Sternocleidomastoid (tissue), 1 donor: Measurements from ENCODE around the genes MSL3 and TMSB4X.

GRCh38 chrX:10015414-10016109 lies 48.4 kb downstream of the CLDN34 start:
- PRO-cap, result bidirectional peak, plus-strand start at chrX:10015518, minus-strand start at chrX:10015506

DNA sequence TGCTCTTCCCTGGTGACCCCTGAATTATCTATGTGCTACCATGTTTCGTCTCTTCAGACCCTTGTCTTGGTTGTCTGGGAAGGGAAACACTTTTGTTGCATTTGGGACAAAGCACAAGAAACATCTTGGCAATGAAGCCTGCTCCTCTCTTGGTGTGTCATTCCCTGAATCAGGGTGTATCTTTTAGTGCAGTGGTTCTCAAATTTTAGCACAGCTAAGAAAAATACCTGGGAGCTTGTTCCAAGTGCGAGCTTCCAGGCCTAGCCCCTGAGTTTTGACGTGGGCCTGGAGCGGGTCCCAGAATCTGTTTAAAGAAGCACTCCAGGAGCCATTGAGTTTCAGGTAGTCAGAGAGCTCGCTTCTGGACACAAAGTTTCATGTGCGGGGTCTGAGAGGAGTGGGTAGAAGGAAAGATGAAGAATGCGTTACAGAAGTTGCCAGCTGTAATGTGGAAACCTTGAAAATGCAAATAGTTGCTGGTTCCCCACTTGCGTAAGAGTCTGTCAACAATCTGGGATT lies 77.7 kb upstream of the CLCN4 start:
- PRO-cap, result no peak

GRCh38 chrX:10090428-10091040 lies 66.2 kb upstream of the CLCN4 start:
- PRO-cap, result no peak

DNA sequence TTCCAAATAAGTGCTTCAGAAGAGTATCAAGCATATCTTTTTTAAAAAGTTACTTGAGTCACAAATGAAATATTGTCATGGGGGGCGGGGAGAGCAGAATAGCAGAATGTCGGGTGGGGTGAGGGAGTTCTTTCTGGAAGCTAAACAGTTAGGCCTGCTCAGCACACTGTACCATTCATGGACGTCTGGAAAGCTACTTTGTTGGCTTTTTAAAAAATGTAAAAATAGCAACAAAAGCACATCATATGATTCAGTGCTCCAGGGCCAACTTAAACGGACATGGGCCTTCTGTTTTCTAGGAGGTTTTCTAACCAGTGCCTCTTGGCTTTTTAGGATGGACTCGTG lies 57.4 kb upstream of the CLCN4 start:
- PRO-cap, result no peak

GRCh38 chrX:10100836-10101562 lies 55.8 kb upstream of the CLCN4 start:
- PRO-cap, result no peak

- PRO-cap, result no peak
These were observed 53.4 kb downstream of the MID1 start for GRCh38 chrX:10566726-10567635.

- PRO-cap, result no peak
These were observed 1.3 kb downstream of the MID1 start for GRCh38 chrX:10619141-10619496.

GRCh38 chrX:10770287-10770591 lies 149.9 kb upstream of the MID1 start:
- PRO-cap, result no peak

- PRO-cap, result bidirectional peak, plus-strand start at chrX:11758237, minus-strand start at chrX:11758051; bidirectional peak, plus-strand start at chrX:11758557, minus-strand start at chrX:11758490
These were observed at the start of gene MSL3 for GRCh38 chrX:11757960-11759044. Gene MSL3 (plus strand): TSS chrX:11758237.

GRCh38 chrX:11941167-11941484 lies 183.1 kb downstream of the MSL3 start:
- PRO-cap, result no peak

GRCh38 chrX:12719596-12719933 lies 71.6 kb upstream of the PRPS2 start:
- PRO-cap, result no peak

GRCh38 chrX:12865362-12865732 lies 1.5 kb upstream of the TLR7 start:
- PRO-cap, result no peak

- PRO-cap, result bidirectional peak, plus-strand start at chrX:12956458, minus-strand start at chrX:12956260
These were observed 18.8 kb upstream of the TMSB4X start for GRCh38 chrX:12955720-12956848.

DNA sequence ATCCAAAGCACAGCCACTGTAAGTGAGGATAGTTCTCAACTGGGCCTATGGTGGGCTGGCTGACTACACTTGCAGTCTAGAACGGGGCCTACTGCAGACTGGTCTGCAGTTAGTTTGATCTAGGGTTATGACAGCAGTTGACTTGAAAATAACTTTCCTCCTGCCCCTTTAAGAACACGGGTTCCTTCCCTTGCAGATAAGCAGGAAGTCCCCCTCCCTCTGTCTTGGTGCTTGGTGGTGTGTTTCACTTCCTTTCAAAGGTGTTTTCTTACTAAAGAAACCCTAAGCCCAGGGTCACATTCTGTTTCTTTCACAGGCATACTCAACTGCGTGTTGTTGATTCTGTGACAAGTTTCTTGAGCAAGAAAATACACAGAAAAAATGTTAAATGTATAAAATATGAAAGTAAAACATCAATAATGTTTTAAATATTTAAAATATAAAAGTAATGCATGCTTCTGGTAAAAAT lies 18.0 kb upstream of the TMSB4X start:
- PRO-cap, result no peak

DNA sequence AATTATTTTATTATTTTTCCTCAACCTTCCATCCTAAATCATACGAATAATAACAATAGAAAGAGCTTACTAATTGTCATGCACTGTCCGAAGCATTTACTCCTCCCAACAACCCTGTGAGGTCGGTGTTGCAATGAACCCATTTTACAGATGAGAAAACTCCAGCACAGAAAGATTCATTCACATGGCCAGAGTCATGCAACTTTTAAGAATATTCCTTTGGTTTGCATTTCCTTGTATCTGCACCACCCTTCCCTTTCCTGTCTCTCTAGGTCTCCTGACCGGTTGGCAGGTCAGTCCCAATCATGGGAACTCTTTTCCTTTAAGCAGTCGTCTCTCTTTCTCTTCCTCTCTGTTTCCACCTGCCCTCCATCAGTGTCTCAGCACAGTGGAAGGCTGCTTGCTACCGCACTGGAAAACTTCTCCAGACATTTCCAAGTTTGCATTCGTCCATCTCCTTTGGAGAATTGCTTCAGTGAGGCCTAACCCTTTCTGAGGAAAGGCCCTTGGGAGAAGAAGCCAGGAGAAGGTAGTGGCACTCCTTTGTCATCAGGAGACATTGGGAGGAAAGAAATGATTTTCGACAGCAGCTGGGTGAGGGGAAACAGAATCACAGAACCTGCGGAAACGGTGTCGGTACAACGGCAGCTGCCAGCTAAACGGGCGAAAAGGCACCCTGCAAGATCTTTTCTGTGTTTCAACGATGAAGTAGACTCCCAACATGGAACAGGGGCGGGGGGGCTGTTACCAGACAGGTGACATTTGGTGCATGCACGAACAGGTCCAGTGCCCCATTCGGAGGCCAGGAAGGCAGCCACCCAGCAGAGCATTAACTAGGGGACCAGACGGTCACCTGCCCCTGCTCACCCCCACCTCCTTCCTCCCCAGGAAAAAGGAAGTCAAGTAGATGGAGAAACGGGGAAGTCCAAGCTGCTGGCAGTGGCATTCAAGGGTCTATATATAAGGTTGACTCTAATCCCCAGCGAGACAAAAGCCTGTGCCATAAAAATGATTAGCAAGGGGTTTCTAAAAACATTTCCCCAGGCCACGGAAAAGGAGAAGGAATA lies 1.7 kb upstream of the TMSB4X start:
- PRO-cap, result unidirectional peak, plus-strand start at position 794 of the sequence

- PRO-cap, result bidirectional peak, plus-strand start at chrX:12974672, minus-strand start at chrX:12974642; bidirectional peak, plus-strand start at chrX:12975137, minus-strand start at chrX:12975004
These were observed at the start of gene TMSB4X for GRCh38 chrX:12974522-12975450. Gene TMSB4X (plus strand): TSS chrX:12975110.

DNA sequence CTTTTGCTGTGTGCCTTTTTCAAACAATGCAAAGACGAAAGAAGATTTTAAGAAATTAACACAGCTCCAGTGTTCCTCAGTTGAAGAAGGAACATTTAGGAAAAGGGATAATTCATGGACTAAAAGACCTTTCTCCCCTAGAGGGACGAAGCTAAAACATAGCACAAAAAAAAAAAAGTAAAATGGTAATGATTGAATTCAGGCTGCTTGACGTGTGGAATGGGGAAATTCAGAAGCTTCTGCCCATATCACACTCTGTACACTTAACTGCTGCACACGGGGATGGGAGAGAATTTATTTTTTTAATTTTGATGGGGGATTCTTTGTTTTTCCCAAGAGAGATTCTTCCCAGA lies 3.7 kb downstream of the TMSB4X start:
- PRO-cap, result no peak

DNA sequence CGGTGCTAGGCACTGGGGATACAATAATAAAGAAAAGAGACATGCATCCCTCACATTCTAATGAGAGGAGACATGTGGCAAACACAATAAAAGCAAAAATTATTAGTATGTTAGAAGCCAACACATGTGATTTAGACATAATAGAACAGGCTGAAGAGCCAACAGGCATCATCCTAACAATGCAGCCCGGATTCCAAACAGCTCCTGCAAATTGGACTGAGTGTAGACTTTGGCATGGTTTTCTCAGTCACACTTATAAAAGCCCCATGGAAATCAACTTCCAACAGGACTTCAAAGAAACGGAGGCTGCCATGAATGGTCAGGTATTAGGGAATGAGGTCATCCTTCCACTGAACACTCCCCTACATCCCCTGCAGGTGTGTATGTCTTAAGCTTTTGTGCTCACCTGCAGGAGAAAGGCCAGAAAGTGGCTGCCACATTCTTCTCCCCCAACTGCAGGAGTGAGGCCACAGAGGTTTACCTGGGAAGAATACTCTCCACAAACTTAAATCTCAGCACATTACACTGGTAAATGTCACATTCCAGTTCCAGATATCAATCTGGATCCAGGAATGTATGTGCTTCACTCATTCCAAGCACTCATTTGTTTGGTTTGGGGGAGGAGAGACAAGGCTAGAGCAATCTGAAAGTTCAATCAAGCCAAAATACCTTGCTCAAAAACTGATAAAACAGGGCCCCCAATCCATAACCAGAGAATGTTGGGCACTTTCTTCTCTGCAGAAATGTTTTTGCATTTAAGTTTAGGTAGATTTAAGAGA lies 15.6 kb downstream of the FAM9C start:
- PRO-cap, result no peak

- PRO-cap, result no peak
These were observed 14.3 kb downstream of the FAM9C start for GRCh38 chrX:13029752-13030899.

GRCh38 chrX:13074582-13075048 lies 30.2 kb upstream of the FAM9C start:
- PRO-cap, result no peak